ENCODE results near the gene GALR2.

DNA sequence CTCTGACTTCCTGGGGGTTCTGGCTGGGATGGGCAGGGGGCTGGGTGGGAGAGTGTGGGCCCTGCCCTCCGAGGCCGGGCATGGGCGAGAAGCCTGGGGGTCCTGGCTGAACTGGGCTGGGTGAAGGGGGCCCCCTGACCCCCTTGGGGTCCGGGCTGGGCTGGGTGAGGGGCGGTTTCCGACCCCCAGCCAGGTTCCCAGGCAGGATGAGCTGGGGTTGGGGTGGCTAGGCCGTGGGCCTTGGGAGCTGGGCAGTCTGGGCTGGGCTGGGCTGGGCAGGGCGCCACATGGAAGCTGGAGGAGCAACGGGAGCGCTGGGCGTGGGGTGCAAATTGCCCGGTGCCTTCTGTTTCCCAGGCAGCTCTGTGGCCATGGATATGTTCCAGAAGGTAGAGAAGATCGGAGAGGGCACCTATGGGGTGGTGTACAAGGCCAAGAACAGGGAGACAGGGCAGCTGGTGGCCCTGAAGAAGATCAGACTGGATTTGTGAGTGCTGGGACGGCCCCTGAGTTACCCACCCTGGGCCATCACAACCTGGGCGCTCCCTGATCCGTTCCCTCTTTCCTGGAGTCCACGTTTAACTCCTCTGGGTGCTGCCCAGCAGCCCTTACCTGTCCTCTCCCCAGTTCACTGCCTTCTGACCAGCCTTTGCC lies 527 bp downstream of the CDK3 start:
- RRBS = 96% methylated on average over 3 of the region's 17 CpGs

- RRBS = 58% methylated on average over 3 of the region's 21 CpGs
These were observed 9.5 kb upstream of the EVPL start for GRCh38 chr17:76036445-76037235.

GRCh38 chr17:76074434-76074933 lies at the start of gene GALR2:
Gene GALR2 (plus strand): TSS chr17:76074781.
- RRBS = under 1% methylated on average over 31 of the region's 57 CpGs

- RRBS = no CpG with 5 or more reads among the region's 5 CpGs
These were observed 1.9 kb downstream of the UBALD2 start for GRCh38 chr17:76266906-76267609.

GRCh38 chr17:76368417-76369103 lies 14.8 kb upstream of the PRPSAP1 start:
- RRBS = no CpG with 5 or more reads among the region's 17 CpGs

DNA sequence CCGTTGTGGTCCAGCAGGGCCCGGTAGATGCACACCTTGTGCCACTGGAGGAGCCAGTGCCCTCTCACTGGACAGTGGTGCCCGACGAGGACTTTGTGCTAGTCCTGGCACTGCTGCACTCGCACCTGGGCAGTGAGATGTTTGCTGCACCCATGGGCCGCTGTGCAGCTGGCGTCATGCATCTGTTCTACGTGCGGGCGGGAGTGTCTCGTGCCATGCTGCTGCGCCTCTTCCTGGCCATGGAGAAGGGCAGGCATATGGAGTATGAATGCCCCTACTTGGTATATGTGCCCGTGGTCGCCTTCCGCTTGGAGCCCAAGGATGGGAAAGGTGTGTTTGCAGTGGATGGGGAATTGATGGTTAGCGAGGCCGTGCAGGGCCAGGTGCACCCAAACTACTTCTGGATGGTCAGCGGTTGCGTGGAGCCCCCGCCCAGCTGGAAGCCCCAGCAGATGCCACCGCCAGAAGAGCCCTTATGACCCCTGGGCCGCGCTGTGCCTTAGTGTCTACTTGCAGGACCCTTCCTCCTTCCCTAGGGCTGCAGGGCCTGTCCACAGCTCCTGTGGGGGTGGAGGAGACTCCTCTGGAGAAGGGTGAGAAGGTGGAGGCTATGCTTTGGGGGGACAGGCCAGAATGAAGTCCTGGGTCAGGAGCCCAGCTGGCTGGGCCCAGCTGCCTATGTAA lies 2.8 kb downstream of the SPHK1 start:
- RRBS = no CpG with 5 or more reads among the region's 23 CpGs

DNA sequence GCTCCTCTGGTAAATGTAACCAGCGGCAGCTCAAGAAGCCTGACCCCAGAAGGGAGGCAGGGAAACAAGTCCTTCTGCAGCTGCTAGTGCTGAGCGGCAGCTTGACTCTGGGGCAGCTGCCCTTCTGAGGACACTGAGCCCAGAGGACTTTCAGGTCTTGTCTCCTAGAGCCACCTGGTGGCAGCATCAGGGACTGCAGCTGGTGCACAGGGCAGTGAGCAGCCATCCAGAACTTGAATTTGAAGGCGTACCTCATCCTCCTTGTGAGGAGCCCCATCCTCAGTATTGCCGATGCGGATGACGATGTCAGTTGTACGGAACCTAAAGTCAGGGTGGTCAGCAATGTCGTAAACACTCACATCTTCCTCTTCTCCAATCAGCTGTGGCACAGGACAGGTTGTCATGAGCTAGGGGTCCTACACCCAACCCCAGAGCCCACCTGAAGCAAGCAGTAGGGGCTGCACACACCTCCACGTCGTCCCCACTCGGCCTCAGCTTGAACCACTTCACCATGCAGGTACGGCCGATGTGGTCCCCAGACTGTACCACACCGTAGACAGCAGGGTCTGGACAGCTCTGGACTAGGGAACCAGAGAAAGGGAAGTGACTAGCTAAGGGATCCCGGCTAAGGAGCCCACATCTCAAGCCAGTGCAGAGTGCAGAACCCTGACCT lies 13.7 kb downstream of the SPHK1 start:
- RRBS = no CpG with 5 or more reads among the region's 15 CpGs

DNA sequence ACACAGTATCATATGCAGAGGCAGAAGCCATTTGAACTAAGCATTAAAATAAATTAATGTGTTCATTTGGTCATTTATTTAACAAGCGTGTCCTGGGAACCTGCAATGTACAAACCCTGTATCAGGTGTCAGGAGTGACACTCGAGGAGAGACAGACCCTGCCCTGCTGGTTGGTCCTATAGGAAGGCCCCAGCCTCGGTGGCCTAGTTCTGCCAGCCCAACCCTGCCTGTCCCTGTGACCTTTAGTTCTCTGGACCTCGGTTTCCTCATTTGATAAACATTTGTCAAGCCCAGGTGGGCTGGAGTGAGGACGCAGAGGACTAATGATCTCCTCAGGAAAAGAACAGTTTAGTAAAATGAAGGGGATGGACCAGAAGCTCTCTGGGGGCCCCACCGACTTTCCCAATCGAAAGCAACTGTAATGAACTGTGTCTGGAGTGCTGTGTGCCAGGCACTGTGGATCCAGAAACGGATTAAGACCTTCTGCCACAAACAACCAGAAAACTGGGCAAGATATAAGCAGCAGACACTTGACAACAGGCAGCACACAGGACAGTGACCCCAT lies 8.6 kb downstream of the PRCD start:
- RRBS = no CpG with 5 or more reads among the region's 8 CpGs

- RRBS = no CpG with 5 or more reads among the region's 20 CpGs
These were observed 11.2 kb downstream of the PRCD start for GRCh38 chr17:76550603-76551860.

DNA sequence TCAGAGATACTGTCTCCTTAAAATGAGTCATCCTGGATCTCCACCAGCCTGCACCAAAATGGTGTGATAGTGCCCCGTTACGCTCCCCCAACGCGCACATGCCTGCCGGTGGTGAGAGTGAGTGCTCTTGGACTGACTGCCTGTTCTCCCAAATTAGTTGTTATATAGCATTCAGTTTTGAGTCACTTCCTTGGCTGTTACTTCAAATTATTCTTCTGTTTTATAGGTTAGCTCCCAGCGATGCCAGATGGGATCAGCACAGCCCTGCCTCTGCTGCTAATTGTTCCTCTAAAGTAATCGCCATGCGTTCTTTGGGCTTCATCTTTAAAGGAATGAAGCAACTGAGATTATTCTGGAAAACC lies 22.8 kb downstream of the ST6GALNAC2 start:
- RRBS = no CpG with 5 or more reads among the region's 8 CpGs

GRCh38 chr17:76613110-76613663 lies 27.5 kb upstream of the ST6GALNAC2 start:
- RRBS = no CpG with 5 or more reads among the region's 14 CpGs

DNA sequence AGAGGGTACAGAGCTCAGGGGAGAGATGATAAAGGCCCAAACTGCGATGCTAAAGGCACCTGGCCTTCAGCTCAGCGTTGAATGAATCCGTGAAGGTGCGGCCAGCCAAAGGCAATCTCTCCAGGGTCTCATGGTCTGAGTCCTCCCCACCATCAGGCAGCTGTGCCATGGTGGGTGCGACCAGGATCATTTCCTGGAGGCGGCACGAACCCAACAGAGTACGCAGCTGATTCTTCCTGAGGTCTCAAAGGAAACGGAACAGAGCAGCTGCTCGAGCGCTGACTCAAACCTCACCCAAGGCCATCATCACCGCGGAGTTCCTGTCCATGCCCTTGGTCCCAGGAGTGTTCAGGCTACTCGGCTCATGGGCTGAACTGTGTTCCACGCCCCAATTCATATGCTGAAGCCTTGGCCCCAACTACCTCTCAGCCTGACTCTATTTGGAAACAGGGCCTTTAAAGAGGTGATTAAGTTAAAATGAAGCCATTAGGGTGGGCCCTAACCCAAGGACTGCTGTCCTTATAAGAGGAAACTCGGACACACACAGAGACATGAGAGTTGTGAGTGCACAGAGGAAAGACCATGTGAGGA lies 14.0 kb downstream of the MXRA7 start:
- RRBS = no CpG with 5 or more reads among the region's 16 CpGs

GRCh38 chr17:76716047-76716749 lies 5.4 kb upstream of the MXRA7 start:
- RRBS = no CpG with 5 or more reads among the region's 10 CpGs

GRCh38 chr17:77147918-77148522 lies 7.3 kb downstream of the SEC14L1 start:
- RRBS = no CpG with 5 or more reads among the region's 8 CpGs

- RRBS = 50% methylated on average over 4 of the region's 12 CpGs
These were observed 37.8 kb downstream of the SEC14L1 start for GRCh38 chr17:77178628-77179001.

- RRBS = no CpG with 5 or more reads among the region's 12 CpGs
These were observed 67.0 kb downstream of the SEC14L1 start for GRCh38 chr17:77207548-77208298.

GRCh38 chr17:77214147-77214730 lies 67.1 kb upstream of the SEPTIN9 start:
- RRBS = no CpG with 5 or more reads among the region's 17 CpGs

GRCh38 chr17:77254829-77255328 lies 26.4 kb upstream of the SEPTIN9 start:
- RRBS = 0% methylated on average over 2 of the region's 13 CpGs

- RRBS = 3% methylated on average over 3 of the region's 34 CpGs
These were observed 4.6 kb downstream of the SEPTIN9 start for GRCh38 chr17:77285561-77286567.

DNA sequence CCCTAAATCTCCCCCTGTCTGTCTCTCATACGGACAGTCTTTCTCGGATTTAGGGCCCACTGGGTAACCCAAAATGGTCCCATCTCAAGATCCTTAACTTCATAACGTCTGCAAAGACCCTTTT lies 42.7 kb downstream of the SEPTIN9 start:
- RRBS = no CpG with 5 or more reads among the region's 3 CpGs